GM12891 (cell line): ENCODE measurements around a stretch of chr3.

GRCh38 chr3:187773224-187773593 lies 27.9 kb upstream of the BCL6 start:
- RRBS = no CpG with 5 or more reads among the region's 8 CpGs

- RRBS = no CpG with 5 or more reads among the region's 3 CpGs
Observed at GRCh38 chr3:187957295-187957599, 196.7 kb upstream of the LPP start.

GRCh38 chr3:187979481-187979993 lies 174.4 kb upstream of the LPP start:
- RRBS = no CpG with 5 or more reads among the region's 2 CpGs

- RRBS = no CpG with 5 or more reads among the region's 8 CpGs
Observed at GRCh38 chr3:188000251-188001104, 153.5 kb upstream of the LPP start.

DNA sequence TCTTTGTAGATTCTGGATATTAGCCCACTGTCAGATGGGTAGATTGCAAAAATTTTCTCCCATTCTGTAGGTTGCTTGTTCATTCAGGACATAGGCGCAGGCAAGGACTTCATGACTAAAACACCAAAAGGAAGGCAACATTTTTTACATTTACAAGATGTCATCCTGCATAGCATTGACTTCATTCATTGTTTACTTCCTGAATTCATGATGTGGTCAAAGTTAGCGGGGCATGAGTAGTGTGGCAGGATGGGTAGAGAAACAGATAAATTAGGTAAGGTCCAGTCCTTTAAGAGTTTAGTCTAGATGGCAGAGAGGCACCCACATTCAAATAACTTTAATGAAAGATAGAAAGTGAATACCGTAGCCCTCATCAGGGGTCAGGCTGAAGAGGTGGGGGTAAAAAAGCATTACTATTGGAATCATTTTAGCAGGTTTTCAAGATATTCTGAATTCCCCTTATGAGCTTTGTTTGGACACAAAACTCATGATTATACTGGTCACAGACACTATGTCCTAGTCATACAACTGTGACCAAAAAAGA lies 44.9 kb upstream of the LPP start:
- RRBS = no CpG with 5 or more reads among the region's 3 CpGs

GRCh38 chr3:188153352-188153518 lies 722 bp upstream of the LPP start:
- RRBS = no CpG with 5 or more reads among the region's 4 CpGs

DNA sequence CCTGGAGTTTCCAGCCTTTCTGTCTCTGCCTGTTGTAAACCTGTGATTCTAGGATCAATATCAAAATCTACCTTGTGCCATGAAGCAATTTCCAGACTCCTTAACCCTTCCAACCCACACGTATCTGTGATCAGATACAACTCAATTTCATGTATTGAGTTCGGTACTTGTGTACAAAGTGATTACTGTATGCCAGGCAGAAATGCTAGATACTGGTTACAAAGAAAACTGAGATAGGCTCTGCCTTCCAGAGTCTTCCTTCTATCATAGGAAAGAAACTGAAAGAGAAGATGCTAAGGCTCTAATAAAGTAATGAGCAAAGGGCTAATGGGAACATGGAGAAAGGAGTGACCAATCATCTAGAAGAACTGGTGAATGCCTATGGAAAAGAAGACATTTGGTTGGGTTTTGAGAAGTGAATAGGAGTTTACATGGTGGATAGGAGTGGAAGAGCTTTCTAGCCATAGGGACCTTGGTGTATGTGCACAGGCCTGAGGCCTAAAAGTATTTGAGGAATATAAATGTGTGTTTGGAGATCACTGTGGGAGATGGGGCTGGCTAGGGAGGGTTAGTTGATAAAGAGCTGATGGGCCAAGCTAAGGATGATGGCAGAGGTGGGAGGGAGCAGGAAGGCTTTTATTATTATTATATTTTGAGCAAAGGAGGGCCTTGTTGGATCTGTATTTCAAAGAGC lies 6.7 kb downstream of the LPP start:
- RRBS = no CpG with 5 or more reads among the region's 2 CpGs

DNA sequence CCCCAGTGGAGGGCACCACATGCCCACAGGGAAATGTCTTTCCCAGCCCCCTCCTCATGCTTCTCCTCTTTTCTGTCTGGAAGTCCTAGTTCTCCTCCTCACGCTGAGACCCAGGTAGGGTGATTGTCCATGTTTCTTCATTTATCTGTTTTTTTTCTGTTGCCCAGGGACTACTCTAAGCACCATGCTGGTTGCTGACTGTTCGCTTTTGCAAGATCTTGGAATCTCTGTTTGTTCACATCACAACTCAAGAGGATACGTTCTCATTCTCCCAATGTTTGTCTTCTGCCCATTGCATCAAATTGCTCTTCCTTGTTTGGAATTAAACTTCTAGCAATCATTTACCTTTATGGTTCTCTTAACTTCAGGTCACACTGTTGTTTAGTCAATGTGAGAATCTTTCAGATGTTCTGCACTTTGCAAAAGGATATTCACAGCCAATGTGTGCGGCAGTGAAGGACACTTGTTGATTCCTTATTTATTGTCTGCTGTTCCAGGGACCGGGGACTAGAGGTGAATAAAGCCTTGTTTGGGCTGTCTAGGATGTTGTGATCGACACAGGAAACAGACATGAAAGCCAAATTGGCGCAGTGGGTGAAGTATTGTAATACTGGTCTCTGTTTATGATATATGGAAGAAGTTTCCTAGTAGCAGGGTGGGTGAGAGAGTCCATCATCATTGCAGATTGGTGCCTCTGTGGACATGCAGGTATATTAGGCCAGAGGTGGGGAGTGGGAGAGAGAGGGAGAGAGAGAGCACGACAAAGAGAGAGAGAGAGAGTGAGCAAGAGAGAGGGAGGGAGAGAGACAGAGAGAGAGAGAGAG lies 24.5 kb downstream of the LPP start:
- RRBS = no CpG with 5 or more reads among the region's 8 CpGs

DNA sequence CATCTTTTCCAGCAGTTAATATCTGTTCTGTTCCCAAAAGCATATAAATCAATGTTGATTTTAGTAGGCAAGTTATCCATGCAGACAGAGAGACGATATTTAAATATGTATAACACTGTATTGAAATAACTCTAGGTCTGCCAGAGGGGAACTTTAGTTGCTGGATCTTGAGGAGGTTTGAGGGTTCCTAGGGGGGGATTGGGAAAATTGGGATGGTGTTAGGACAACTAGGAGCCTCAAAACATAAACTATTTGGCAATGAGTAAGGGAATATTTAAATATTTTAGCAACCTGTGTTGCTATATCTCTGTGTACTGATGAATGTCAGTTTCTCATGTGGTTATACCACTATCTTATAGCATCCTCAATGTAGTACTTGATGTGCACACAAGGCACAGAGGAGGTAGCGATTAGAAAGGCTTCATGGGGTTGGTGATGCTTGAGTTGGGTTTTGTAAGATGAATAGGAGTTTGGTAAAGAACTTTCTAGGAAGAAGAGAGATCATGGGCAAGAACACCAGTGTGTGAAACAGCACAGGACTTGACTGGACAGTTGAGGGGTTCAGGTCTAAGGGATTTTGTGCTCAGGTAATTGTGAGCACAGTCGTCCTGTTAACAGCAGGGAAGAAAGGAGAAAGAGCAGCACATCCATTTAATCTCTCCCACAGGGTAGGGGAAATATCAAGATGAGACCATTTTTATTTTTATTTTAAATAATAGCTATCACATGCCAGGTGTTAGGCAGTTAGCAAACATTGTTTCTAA lies 38.0 kb downstream of the LPP start:
- RRBS = no CpG with 5 or more reads among the region's 3 CpGs

DNA sequence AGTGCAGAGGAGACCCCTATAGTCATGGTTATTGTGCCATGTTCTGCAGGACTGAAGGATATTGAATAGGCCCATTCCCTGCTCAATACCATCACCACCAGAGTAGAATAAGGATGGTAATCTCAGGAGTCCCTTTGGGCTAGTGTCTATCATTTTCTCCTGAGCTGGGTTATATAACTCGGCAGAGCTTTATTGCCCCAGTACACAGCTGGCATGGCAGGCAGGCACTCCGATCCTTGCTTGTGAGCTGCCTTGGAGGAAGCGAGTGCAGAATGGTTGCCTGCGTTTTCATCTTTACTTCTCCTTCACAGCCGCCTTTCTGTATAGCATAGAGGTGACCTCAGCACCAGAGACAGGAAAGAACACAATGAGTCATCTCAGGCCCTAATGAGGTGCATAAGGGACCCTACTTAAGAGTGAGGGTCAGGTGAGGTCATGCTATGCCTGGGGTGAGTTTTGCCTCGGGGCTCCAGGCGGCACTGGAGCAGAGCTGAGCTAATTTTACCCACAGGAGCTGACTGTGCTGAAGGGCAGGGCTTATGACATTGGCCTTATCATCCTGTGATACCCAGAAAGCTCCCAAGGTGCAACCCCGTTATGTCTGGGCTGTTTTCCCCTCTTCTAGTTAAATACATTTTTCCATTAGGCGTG lies 43.4 kb downstream of the LPP start:
- RRBS = no CpG with 5 or more reads among the region's 9 CpGs

- RRBS = no CpG with 5 or more reads among the region's 6 CpGs
Observed at GRCh38 chr3:188271059-188271972, 117.4 kb downstream of the LPP start.

DNA sequence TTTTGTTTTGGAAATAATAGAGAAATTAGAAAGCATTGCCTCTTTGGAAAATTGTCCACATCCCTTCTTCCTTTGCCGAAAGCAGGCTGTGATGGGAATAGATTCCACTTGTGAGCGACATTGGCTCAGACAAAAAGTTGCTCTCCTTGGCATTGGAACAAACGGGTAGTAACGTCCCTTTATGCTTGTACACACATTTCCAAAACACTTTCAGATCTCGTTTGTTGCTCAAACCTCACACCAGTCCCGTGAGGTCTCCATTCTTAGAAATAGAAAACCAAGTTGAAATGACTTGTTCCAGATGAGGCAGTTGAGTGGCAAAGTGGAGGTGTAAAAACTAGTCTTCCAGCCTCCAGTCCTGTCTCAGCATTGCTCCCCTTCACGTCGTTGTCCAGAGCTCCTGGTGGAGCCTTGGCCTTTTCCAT lies 134.2 kb downstream of the LPP start:
- RRBS = no CpG with 5 or more reads among the region's 8 CpGs

DNA sequence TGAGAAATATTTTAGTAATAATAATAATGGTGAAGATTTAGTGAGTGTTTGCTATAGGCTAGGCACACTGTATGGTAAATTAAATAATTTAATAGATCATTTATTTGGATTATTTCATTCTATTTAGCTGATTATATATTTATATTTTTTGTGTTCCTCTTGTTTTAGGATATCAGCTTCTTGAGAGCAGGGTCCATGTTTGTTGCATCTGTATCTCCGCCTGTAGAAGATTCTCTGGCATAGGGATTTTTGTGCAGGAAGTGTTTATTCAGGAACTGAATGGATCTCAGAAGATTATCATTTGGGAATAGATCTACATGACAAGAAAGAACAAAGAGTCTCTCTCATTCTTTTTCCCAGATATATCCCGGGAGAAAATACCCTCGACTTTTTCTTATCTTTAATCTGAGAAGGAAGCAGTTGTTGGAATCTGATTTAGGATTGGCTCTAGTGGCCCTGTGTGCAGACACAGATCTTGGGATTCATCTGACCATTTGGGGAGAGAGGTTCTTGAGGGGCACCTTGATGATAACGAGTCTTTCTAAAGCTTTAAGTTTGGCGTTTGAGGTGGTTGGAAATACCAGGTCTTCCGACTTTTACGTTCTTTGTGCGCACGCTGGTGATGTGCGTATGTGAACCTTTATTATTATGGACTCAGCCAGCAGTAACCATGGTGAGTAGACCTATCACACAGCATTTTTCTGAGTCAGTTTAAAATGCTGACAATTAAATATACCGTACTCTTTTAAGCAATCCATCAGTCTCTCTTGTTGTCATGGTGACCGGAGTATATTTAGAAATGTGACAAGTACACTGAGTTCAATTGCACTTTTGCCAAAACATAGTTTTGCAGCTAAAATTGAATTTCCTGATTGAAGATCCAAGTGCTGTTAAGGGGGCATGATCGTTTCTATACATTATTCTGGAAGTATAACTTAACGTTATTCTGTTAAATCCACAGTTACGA lies 171.9 kb downstream of the LPP start:
- RRBS = no CpG with 5 or more reads among the region's 15 CpGs

DNA sequence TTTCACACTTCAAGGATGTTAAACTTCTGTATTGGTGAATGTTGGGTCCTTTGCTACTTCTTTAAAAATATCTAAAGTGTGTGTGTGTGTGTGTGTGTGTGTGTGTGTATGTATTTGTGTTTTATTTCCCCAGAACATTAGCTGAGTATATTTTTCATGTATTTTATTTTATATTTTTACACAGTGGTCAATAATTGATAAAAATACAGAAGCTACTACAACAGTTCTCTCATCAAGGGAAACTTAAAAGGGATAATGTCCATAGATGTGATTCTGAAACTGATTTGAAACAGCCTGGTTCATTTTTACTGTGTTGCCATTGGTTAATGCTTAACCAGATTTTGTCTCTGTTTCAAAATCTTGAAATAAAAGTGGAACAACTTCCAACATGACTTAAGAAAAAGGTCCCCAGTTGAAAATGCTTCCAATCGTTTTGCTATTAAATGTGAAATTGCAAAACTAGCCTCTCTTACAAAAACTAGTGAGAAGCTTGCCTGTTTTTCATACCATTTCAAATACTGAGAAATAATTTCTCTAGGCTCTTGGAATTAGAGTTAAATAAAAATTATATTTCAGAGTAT lies 240.6 kb downstream of the LPP start:
- RRBS = no CpG with 5 or more reads among the region's 1 CpG

DNA sequence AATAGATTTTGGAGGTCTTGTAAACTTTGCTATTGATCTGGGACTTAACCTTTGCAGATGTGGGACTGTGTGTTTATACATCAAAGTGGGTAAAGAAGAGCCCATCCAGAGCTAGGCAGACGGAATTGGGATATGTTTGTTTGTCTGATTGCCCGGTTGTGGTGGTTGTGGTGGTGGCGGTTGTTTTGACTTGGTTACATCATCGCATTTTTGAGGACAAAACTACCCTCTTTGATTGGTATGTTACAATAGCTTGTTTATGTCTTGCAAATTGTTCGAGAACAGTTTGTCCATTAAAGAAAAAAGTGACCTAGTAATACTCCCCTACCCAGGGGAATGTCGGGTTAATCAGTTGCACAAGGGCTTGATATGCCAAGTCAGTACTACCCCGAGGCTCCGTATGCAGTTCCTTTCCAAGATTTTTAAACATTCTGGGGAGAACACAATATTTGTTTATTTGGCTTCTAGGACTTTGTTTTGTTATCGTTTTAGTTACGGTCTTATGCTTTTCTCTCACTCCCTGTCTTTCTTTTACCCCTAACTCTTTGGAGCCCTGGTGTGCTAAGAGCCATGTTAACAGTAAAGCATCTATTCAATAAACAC lies 315.3 kb downstream of the LPP start:
- RRBS = no CpG with 5 or more reads among the region's 10 CpGs

DNA sequence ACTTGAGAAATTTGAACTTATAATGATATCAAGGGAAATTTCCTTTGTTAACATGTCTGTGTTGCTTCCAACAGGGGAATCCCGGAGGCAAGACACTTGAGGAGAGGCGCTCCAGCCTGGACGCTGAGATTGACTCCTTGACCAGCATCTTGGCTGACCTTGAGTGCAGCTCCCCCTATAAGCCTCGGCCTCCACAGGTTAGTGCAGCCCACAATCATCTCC lies 370.5 kb downstream of the LPP start:
- RRBS = no CpG with 5 or more reads among the region's 4 CpGs

DNA sequence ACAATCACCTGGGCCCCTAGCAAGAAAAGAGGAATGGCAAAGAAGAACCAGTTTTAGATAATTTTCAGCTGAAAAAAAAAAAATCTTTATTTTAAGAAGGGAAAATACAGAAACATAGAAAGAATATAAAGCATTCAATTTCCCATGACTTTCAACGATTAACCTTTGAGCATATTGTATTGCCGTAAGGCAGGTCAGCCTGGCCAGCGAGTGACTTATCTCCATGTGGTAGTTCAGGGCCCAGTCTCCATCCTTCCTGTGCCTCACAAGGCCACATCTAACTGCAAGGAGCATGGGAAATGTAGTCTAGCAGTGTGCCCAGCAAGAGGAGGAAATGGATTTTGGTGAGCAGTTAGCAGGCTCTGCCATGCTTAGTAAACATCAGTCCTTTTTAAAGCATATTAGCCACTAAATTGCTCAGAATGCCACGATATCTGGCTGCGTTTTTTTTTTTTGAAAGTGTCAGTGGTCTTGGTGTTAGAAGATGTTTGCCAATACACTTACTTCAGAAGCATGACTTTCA lies 470.4 kb upstream of the TPRG1 start:
- RRBS = no CpG with 5 or more reads among the region's 5 CpGs

DNA sequence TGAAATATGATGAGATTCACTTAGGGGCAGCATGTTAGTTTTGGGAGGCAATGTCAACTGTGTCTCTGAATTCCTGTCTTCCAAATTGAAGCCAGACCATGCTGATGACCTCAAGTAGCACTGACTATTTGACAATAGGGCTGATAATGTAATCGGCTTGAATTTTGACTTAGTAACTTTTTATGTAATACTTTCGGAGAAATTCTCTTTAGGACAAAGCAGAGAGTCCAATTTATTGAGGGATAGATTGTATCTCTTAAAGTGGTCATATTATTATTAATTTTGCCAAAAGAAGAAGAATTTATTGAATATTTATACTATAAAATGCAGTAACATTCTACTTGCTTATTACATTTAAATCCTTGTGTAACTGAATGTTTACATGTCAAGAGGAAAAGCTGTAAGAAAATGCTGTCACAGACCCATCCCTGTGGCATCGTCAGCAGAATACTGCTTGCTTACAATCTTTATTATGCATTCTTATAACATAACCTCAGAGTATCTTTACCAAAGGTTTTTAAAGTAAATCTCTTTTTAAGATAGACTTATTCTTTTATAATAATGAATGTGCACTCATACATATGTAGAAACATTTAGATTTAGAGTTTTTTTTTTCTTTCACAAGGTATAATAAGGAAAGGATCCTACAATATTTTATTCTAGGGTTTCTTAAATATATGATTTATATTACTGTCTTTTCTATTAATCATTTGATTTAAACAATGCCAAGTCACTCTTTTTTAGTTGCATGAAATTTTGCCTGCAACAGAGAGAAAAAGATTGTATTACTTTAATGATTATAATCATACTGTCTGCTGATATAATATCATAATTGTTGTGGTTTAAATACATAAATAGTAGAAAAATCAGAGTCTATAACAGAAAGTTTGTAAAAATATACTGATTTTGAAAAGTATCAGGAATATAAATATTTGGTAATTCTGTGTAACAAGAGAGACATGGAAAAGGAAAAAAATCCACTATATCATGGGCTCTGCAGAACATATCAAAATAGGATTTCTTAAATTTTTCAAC lies 295.0 kb upstream of the TPRG1 start:
- RRBS = no CpG with 5 or more reads among the region's 3 CpGs

- RRBS = no CpG with 5 or more reads among the region's 10 CpGs
Observed at GRCh38 chr3:188948621-188949698, 222.8 kb upstream of the TPRG1 start.

DNA sequence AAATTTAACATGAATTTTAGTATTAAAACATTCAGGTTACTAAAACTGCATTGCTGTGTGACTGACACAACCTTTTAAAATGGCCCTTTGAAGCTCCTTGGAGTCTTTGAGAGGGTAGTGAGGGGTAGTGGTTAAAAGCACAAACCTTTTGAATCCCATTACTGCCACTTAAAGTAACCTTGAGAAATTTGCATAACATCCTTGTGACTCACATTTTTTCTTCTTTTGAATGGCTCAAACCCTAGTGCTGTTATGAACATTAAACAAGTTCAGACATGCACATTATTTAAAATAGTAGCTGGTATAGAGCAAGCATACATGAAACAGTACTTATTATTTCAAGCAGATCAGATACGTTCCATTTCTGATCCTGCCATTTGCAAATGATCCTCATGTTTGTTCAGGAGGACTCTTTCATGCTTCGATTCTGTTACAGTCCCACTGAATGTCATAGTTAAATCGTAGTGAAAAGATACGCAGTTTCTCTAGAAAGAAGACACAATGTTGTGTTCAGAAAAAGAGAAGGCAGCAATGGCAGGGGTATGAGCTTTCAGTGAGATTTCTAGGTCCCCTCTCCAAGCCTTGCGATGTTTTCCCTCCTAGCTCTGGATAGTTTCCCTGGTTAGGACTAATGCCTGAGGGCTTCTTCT lies 3.8 kb upstream of the CLDN1 start:
- RRBS = no CpG with 5 or more reads among the region's 5 CpGs